ENCODE measurements around a stretch of chr1.

DNA sequence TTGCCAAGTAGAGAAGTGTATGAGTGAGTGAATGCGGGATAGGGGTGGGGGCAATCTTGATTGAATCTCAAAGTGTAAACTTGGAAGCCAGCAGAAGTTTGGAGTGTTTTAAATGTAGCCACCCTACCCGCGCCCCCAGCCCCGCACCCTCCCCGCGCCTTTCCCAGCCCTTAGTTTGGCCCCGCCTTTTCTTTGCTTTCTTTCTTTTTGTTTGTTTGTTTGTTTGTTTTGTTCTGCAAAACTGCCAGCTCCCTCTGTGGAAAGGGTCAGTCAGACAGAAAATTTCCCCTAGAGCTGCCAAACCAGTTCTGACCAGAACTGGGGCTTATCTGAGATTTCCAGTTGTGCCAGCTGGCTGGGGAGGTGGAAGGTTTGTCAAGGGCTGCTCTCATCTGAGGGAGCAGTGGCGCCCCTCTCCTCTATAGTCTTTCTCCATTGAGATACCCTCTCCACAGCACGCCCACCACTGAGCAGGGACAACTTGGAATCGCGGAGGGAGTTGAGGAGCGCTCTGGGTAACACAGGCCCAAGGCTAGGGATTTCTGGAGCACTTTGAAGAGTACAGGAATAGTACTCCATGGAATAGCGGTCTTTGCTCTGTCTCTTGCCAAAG, 708 bp upstream of the BEND5 start:
- PRO-cap = no peak

DNA sequence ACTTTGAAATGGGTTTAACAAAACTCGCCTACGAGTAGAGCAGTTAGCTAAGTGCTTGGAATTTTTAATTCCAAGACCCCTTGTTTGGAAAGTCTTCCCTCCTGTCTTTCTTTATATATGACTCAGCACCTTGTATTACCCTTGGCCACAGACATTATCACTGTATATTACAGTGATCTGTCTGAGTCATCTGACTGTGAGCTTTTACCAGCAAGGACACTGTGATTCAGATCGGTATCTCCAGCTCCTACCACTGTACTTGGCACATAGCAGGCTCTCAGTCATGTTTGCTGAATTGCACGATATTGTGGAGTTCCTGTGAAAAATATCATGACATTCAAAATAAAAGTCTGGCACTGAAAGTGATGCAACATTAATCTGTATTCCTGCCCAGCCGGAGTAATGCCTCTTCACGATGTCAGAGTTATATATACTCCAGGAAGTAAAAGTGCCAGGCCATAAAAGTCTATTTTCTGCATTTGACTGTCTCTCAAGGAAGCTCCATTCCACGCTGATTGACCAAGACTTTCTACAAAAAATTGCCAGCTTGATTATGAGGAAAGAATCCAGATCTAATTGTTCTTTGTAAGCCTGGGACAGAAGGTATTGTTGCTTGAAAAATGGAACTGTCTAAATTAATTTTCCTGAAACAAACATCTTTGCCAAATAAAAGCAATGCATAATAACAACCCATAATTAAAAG, 101.9 kb upstream of the BEND5 start:
- PRO-cap = no peak

DNA sequence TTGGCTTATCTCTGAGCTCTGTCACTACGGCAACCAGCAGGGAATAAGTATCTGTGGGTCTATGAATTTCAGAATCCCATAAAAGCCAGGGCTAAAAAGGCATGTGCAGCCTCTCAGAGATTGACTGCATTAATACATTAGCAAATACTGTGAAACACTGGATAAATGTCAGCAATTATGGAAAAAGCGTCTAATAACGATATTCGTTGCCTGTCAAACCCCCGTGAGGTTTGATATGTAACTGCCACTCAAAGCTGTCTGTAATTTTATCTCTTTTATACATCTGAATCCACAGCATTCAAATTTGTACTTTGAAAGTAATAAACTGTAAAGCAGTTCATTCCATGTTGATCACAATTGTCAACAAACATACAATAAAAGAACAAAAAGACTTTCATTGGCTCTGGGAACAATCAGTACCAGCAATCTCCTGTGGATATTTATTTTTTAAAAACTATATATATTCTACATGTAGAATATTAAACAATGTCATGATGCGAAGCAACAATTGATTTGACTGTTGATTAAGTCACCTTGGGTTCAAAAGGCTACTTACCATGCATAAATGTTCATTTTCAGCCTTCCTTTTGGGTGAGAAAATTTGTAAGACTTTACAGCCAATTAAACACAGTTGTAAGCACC, 210.5 kb upstream of the DMRTA2 start:
- PRO-cap = no peak

GRCh38 chr1:50873310-50873942, 86.6 kb downstream of the FAF1 start:
- PRO-cap = no peak

DNA sequence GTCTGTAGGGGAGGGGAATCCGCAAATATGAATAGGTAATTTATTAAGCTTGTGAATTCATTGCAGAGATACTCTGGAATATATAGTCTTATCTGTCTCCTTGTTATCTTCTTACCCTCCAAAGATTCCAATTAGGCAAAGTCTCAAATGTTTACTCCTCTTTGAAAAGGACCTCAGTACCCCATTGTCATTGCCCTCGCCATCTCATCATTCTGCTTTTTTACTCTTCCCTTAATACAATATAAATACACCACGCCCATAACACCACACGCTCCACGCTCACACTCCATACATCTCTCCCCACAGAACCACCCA, 1.0 kb downstream of the FAF1 start:
- PRO-cap = no peak

DNA sequence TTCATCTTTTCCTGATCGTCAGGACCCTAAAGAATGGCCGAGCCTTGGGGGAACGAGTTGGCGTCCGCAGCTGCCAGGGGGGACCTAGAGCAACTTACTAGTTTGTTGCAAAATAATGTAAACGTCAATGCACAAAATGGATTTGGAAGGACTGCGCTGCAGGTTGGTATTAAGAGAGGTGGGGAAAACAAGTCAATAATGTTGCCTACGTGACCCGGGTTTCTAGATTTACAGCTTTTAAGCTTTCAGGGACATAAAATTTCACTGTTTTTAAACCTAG, 231 bp downstream of the CDKN2C start:
- PRO-cap = no peak

GRCh38 chr1:50976418-50977304, 6.6 kb downstream of the CDKN2C start:
- PRO-cap = unidirectional peak, plus-strand start at chr1:50976659; unidirectional peak, plus-strand start at chr1:50977099; unidirectional peak, plus-strand start at chr1:50977222

DNA sequence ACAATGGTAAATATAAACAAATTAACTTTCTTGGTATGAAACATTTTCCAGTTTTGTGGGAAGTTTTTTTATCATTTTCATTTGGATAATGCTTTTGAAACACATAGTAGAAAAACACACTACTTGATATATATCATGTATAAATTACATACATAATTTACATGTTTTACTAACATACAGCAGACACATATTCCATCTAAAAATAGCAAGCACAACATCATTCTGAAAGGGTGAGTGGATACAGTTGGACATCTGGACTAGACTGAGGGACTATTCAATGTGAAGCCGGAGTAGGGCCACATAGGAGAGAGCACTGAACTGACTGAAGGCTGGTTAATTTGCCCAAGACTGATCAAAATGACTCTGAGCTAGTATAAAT, 11.7 kb downstream of the CDKN2C start:
- PRO-cap = bidirectional peak, plus-strand start at position 288 of the sequence, minus-strand start at position 264 of the sequence

DNA sequence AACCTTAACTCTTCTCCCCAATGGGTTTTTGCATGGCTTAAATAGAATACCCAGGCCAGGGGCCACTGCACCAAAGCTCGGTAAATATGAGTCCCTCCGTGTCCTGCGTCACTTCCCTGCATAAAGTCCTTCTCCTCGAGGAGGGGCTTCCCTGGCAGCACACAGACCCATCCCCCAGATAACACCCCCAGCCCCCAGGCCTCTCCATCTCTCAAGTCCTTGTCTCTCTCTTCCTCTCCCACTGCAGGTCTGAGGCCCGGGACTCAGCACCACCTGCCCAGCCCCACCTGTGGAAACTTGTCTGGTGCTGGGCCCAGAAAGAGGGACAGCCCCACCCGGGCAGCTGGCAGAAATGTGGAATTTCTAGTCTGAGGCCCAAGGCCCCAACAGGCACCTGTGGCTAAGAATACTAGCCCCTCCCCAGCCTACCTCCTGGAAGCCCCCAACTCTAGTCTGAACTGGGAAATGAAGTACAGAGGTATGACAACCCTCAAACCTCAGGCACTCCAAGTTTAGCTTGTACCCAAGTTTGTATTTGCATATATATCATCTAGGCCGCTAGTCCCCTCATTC, 15.4 kb downstream of the TTC39A start:
- PRO-cap = no peak

DNA sequence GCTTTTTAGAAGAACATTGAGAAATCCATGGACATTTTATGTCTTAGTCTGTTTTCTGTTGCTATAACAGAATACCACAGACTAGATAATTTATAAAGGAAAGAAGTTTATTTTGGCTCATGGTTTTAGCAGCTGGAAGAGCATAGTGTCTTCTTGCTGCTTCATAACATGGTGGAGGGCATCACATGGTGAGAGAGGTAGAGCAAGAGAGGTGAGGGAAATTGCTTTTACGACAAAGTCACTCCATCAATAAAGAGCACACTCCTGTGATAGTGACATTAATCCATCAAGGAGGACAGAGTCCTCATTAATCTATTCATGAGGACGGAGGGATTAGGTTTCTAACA, 26.0 kb downstream of the OSBPL9 start:
- PRO-cap = no peak

- PRO-cap = no peak
Measured at GRCh38 chr1:51863354-51863740, 15.2 kb downstream of the NRDC start.

- PRO-cap = no peak
Measured at GRCh38 chr1:52056642-52057140, 596 bp downstream of the BTF3L4 start.

GRCh38 chr1:52411054-52411274, 6.6 kb downstream of the PRPF38A start:
- PRO-cap = no peak

DNA sequence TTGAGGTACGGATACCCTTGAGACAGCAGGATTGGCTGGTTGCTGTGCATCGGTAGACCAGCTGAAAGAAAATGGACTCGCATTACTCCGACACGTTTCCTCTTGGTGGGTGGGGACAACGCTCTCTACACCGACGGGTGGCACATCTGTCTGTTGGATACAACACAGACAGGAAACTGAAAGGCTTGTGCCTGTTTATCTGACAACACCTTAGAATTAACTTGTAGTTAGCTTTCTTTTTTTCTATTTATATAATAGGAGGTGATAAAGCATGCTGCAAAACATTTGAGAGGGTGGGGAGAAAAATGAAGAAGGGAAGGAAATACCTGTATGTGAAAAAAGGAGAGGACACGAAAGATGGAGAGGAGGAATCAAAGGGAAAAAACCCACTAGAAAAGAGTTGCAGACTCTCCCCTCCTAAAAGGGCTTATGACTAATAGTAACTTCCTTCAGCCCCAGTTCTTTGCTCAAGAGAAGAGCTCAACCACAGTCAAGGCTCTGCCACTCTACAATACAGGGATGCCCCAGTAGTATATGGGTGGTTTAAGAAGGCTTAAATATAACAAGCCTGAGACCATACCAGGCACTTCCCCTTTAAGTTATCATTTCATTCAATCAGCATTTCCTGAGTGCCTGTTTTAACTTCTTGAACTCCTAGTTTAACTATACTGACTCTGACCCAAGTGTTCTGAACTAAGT, 19.6 kb downstream of the PRPF38A start:
- PRO-cap = no peak

- PRO-cap = bidirectional peak, plus-strand start at chr1:52553537, minus-strand start at chr1:52553446
Measured at GRCh38 chr1:52553323-52554022, 581 bp upstream of the TUT4 start.

DNA sequence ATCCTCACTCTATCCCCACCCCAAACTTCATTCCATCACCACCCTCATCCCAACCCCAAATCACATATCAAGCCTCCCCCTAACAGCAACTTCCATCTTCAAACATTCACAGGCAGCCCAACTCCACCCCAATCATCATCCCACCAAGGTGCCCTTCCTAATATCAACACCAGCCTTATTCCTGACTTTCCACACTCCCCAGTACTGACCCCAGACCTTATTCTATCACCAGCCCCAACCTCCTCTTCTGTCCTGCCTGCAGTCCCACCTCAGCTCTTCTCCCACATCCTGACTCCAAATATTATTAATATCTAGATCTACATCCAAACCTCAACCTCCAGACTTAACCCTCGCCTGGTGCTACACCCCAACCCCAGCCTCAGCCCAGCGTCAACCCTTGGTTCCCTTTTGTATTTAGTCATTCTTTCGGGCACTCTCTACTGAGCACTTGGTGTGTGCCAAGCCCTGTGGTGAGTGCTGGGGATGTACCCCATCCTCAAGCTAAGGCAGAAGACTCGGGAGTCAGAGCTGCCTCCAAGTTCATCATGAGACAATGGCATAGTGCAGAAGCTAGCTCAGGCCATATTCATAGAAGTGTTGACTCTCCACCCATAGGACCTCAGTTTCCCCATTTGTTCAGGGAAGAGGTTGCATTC, 1.1 kb downstream of the SHISAL2A start:
- PRO-cap = no peak

DNA sequence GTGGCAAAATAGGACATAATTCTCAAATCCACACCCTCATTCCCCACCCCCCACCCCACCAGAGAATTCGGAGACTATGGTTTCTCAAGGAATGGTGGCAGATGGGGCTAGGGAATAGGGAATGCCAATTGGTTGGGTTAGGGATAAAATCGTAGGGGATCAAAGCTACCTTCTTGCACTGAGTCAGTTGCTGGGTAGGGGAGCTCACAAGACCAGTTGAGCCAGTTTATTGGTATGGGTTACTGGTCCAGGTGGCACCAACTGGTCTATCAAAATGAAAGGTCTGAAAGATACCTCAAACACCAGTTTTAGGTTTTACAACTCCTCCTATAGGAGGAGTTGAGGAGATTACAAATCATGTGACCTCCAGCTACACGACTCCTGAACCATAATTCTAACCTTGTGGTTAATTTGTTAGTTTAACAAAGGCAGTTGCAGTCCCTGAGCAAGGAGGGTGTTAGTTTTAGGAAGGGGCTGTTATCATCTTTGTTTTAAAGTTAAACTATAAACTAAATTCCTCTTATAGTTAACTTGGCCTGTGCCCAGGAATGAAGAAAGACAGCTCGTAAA, 2.4 kb downstream of the SHISAL2A start:
- PRO-cap = no peak

- PRO-cap = no peak
Measured at GRCh38 chr1:52750103-52750446, 23.8 kb downstream of the ZYG11B start.

DNA sequence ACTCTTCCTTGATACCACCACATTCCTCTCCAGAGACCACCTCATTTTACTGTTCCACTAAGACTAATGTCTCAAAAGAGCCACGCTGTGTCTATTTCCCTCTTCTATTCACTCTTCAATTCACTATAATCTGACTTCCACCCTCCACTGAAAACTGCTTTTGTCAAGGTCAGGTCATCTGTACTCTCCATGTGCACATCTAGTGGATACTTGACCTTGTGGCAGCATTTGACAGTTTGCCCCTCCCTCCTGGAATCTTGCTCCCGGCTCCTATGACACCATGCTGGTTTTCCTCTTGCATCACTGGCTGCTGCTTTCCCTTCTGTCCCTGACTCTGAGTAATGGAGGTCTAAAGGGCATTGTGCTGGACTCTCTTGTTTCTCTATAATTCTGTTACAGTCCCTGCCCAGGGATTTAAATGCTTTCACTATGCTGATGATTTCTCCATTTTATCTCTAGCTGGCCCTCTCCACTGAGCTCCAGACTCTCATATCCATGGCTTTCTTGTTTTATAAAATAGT, 37.0 kb upstream of the PODN start:
- PRO-cap = no peak

GRCh38 chr1:53047027-53047321, 15.0 kb upstream of the PODN start:
- PRO-cap = no peak